SK-N-DZ (cell line): ENCODE data around the genes RERGL and ABCC9.

DNA sequence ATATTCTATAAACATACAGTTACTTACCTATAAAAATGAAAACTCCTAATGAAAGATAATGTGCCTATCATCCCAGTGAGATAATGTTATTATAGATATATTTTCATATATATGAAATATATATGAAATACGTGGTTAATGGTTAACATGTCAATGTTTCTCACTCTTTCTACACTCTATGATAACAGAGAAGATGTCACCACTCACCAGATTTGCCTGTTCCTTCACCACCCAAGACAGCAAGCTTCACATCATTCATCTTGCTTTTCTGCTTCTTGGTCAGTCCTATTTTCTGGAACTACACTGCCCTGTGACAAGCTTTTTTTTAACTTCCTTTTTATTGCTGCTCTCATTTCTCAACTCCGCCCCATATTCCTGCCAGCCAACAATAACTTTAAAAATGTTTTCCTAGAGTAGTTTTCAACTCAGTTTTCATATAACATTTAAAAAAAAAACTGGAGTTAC, at the start of gene RERGL:
RERGL (minus strand) TSS at position 312 of the 465 bp plus-strand sequence.
RAMPAGE:
- cytosol, long total RNA, result no peak
- nucleus, long total RNA, result no peak

DNA sequence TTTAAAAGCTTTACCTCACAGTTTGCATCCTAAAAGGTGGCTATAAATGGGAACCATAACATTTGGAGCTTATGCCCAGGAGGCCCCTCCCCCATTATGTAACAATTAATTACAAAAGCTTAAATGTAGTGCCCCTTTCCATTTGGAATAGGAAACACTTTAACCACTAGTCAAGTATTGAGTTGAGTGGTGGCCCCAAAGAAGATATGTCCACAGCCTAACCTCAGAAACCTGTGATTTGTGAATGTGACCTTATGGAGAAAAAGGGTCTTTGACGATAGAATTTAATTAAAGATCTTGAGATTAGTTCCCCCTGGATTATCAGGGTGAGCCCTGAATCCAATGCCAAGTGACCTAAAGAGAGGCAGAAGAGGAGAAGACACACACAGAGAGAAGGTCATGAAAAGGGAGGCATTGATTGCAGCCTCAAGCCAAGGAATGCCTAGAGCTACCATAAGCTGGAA, 167.5 kb downstream of the PIK3C2G start:
RAMPAGE:
- cytosol, long total RNA, result no peak
- nucleus, long total RNA, result no peak

DNA sequence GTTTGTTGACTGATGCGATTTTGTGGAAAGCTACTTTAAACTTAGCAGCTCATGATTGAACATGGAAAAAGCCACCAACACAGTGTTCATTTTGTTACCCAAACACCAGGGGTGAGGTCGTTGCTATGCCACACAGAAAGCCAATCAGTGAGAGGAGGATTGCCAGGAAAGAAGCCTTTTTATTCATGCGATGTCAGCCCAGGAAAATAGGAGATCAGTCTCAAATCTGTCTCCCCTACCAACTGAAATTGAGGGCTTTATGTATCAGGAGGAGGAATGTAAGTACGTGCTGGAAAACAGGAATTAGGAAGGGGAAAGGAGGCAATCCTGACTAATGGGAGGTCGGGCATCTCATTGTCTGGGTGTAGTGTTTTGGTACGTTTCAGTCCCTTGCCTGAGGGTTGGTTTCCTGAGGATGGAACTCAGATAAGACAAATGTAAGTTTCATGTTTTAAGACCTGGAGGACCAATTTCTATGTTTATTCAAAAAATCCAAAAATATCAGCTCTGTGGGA, 92.7 kb upstream of the PLEKHA5 start:
RAMPAGE:
- cytosol, long total RNA, result no peak
- nucleus, long total RNA, result no peak

DNA sequence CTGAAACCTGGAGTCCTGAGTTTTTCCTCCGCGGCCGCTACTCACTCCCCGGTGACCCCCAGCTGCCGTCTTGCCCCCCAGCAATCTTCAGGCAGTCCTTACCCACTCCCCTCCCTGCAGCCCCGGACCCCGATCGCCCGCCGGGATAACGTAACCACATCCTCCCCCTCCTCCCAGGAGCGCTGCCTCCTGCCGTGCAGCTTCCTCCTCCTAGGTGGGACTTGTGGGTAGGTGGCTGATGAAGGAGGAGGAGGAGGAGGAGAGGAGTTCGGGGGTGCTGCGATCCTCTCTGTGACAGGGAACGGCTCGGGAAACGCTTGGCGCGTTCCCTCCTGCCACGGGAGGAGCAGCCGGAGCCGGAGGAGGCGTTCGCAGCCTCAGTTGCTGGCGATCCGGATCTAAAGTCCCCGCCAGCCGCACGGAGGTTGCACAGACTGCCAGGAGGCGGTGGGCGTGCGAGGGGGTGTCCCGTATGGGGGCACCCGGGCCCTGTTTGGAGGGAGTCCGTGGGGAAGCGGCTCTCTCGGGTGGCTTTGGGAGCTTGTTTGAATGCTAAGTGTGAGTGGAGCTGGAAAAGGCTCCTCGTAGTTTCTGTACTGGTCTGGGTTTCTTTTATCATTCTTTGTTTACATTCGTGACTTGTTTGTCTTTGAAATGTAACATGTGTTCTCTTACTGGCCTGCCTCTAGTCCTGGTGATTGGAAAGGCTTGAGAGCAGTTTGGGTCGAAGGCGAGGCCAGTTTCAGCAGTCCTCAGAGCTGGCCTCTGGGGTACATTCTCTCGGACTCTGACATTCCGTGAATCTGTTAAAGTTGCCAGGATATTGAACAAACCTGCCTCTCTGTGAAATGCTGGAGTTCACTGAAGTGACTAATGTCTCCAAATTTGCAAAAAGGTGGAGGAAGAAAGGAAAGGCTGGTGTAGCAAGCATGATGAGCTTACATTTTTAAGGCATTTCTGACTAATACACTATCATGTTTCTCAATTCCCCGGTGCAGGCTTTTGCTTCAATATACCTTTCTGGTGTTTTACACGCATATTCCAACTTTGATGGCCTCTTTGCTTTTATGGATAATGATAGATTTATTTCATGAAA, 1.3 kb downstream of the PLEKHA5 start:
RAMPAGE:
- cytosol, long total RNA, result no peak
- nucleus, long total RNA, result no peak

GRCh38 chr12:19188808-19189826, 59.6 kb downstream of the PLEKHA5 start:
RAMPAGE:
- cytosol, long total RNA, result no peak
- nucleus, long total RNA, result no peak

DNA sequence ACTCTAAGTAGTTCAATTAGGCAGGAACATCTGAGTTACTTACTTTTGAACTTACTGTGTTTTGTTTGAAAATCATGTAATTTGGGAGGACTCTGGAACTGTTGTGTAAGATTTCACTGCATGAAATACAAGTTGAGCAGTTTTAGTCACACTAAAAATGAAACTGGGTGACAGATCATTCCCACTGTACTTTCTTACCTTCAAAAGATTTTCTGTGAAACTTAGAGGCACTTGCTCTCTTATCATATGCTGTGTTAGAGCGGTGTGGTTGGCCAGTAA, 113.1 kb downstream of the AEBP2 start:
RAMPAGE:
- cytosol, long total RNA, result no peak
- nucleus, long total RNA, result no peak

DNA sequence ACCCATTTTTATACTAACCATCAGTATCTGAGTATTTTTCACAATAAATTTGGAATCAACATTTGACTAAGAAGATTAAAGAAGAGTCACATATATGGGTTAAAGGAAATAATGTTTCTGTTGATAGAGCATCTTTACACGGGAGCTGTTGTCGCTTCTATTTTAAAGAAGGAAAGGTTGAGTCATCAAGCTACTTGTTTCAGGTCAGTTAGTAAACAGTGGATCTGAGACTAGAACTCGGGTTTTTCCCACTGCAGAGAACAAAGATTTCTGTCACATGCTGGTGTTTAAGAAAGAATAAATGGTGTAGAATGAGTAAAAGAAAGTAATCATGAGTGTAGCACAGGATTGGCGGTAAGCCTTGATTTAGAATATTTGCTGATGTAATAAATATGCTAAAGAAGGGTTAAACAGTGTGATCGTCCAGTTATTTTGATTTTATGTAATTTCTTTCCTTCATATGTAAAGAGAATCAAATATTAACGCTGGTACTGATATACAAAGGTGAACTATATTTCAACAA, 455.5 kb downstream of the AEBP2 start:
RAMPAGE:
- cytosol, long total RNA, result no peak
- nucleus, long total RNA, result no peak

GRCh38 chr12:20283966-20284249, 84.4 kb upstream of the PDE3A start:
RAMPAGE:
- cytosol, long total RNA, result no peak
- nucleus, long total RNA, result no peak

DNA sequence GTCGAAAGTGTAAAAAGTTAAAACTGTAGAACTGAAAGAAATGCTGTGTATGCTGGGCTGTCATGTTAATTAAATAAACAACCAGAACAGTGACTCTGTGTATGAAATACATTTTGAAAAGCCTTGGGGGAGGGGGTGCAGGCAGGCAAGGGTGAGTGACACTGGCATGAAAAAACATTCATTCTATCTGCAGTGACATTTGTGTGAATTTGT, 5.9 kb downstream of the PDE3A start:
RAMPAGE:
- cytosol, long total RNA, result no peak
- nucleus, long total RNA, result no peak

DNA sequence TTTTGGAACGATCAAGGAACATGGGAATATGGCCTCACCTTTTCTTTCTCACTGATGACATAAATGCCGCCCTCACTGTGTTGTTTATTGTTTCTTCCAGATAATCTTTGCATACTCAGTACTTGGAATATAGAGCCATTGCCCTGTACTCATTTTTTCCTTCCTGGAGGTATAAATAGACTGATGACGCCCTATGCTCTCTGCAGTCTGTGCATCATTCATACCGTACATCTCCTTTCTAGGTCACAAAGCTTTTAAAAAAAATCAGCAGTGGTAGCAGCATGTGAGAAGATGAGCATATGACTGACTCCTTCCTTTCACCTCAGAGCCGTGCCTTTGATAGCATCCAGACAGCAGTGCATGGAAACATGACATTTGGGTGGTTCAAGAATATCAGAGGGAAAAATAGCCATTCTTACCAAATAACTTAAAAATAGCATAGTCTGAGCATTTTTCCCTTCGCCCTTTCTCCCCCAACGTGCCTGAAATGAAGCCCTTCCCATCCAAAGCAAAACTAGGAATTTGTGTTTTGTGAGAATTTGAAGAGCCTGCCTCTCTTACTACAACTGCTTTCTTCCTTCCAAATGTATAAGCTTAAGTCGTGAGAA, 77.4 kb downstream of the PDE3A start:
RAMPAGE:
- cytosol, long total RNA, result no peak
- nucleus, long total RNA, result no peak

DNA sequence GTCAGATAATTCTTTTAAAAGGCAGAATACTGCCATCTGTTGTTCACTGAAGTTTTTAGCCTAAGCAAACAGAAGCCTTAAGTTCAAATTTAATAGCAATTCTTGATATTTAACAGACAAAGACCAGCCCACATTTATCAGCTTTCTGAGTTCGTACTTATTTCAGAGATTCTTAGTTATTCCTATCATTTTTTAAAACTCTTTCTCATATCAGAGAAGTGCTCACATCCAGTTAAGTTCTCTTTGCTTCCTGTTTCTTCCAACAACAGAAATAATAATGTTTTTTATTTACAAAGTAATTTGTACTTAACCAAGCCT, 93.3 kb upstream of the SLCO1C1 start:
RAMPAGE:
- cytosol, long total RNA, result no peak
- nucleus, long total RNA, result no peak

DNA sequence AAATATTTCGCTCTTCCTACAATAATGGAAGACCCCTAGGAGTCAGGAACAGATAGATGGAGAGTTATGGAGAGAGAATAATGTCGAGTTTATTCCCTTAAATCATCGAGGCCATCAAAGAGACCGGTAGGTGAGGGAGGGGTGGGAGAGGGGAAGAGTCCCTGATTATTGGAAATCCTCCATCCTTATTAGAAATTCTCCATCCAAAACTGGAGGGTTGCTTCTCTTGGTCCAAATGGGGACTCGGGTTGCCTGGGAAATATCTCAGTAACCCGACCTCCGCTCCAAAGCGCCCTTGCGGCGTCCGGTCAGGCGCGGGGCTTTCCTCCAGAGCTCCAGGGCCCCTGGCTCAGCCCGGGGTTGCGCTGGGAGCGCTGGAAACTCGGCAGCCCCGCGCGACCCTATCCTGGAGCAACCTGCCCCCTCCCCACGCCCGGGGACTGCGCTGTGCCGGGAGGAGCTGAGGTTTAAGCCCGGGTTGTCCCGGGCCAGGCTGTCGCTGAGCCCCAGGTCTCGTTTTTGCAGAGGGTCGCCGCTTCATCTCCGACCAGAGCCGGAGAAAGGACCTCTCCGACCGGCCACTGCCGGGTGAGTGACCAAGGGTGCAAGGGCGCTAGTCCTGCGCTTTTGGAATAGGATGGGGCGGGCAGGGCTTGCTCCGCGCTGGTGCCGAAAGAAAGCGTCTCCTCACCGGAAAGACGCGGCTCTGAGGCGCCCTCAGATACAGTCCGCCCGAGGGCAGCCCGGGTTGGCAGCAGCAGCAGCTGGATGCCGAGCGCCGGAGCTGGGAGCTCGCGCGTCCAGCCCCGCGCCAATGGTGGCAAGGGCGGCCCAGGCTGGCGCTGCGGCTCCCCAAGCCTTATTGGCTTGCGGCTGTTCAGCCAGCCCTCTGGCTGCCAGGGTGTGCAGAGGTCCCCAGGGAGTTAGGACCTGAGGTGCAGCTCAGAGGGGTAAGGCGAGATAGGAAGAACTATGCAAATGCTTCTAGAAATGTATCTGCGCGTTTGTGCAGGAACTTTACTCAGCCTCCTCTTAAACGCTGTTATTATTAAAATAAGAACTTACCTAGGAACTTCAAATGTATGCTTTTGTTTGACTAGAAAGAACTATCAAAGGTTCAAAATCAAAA, 1.5 kb downstream of the SPX start:
RAMPAGE:
- cytosol, long total RNA, result no peak
- nucleus, long total RNA, result no peak

GRCh38 chr12:21676609-21677089, 19.0 kb upstream of the LDHB start:
RAMPAGE:
- cytosol, long total RNA, result no peak
- nucleus, long total RNA, result no peak

GRCh38 chr12:21677651-21678013, 20.0 kb upstream of the LDHB start:
RAMPAGE:
- cytosol, long total RNA, result no peak
- nucleus, long total RNA, result no peak

RAMPAGE:
- cytosol, long total RNA, result no peak
- nucleus, long total RNA, result no peak
Observed at GRCh38 chr12:21773820-21774237, 677 bp downstream of the KCNJ8 start.

RAMPAGE:
- cytosol, long total RNA, result no peak
- nucleus, long total RNA, result no peak
Observed at GRCh38 chr12:21776080-21776690, 1.7 kb upstream of the KCNJ8 start.

DNA sequence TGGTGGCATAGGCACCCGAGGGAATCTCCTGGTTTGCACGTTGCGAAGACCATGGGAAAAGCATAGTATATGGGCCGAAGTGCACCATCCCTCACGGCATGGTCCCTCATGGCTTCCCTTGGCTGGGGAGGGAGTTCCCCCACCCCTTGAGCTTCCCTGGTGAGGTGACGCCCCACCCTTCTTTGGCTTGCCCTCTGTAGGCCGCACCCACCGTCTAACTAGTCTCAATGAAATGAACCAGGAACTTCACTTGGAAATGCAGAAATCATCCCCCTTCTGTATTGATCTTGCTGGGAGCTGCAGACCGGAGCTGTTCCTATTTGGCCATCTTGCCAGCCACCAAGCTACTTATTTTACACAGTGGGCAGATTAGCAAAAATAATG, 21.2 kb upstream of the KCNJ8 start:
RAMPAGE:
- cytosol, long total RNA, result no peak
- nucleus, long total RNA, result no peak

GRCh38 chr12:21831895-21832169, 57.3 kb upstream of the KCNJ8 start:
RAMPAGE:
- cytosol, long total RNA, result no peak
- nucleus, long total RNA, result no peak

RAMPAGE:
- cytosol, long total RNA, result no peak
- nucleus, long total RNA, result no peak
Observed at GRCh38 chr12:21940510-21941584, at the start of gene ABCC9. TSS of gene ABCC9 (minus strand) at chr12:21941426.

DNA sequence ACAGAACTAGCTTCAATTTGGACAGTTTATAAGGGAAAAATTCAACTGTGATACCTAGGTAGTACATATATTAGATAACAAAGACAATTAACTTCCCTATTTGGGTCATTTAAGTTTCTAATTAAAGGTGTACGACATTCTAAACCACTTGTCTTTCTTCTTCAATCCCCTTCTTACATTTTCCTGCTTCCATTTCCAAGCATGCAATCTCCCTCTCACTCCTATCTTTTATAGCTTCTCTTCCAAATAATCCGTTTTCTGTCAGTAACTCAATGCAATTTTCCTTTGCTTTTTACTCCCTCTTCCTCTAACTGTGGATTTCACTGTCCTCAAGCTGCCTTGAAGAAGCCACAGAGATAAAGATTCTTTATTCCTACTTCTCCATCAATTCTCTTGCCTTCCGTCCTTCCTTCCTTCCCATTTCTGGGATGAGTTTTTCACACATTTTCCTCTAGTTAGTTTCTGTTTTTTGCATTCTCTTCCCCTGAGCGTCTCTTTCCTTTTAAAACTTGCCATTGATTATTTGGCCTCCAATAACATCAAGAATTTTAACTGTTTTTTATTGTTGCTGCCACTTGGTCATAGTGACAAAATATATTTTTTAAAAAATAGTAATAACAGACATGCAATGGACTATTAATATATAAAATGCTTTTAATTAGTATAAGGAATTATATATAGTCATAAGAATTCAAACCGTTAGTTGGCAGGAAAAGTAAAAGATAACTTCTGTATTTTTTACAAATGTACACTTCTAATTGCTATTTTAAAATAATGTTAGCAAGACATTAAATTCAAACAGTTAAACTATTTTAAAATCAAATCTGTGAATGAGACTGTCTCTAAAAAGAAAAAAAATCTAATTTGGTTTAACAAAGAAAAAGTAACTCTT, 79.9 kb downstream of the C2CD5 start:
RAMPAGE:
- cytosol, long total RNA, result no peak
- nucleus, long total RNA, result no peak